ENCODE data around the gene FRG2.

DNA sequence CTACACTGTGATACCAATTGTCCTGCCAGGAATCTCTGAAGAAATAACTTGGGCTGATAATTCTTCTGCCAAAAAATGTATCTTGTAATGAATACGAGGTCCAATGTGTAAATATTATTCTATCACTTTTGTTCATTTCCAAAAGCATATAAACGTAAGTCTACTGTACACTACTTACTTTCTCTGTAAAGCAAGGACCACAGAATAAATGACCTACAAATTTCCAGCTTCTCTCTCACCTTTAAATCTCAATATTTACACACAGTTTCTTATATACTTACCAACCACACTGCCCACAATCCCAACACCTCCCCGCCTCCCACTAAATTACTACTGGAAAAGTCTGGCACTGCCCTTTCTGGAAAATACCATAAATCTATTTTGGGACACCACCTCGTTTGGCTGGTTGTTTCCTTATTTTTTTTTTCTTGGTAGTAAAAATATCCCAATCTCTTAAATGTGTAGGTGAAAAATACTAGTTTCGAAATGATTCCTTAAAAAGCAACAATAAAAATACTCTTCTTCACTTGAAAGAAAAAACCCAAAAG, 19.6 kb downstream of the FAT1 start:
- PRO-cap, result no peak
- RAMPAGE, long total RNA, result no peak

- PRO-cap, result no peak
- RAMPAGE, long total RNA, result no peak
These were observed 3.4 kb downstream of the FAT1 start for GRCh38 chr4:186720051-186720891.

GRCh38 chr4:186728643-186729263, 5.1 kb upstream of the FAT1 start:
- PRO-cap, result no peak
- RAMPAGE, long total RNA, result no peak

DNA sequence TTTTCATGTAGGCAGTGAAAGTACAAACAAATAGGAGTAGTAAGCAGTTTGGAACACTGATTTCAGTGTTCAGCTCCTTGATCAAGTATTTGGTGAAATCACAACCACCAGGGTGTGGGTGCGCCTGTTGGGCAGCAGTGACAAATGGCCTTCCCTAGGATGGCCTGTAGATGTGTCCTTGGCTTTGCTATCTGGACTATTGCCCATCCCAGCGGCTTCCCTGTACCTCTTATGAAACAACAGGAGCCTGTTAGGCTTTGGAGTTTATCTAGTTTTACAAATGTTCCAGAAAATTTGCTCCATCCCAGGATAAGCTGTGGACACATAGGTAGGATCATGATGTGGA, 216.8 kb upstream of the FAT1 start:
- PRO-cap, result no peak
- RAMPAGE, long total RNA, result no peak

DNA sequence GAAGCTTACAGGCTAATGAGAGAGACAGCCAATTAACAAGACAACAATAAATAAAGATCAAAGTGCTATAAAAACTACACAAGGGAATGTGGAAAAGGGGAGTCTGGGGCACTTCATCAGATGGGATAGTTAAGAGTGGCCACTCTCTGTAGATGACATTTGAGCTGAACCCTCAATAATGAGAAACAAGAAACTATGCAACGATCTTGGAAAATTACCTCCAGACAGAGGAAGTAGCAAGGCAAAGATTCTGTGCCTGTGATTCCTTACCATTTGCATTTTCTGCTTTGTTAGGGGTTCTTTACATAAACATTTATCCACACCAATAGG, 531.9 kb upstream of the FAT1 start:
- PRO-cap, result no peak
- RAMPAGE, long total RNA, result no peak

DNA sequence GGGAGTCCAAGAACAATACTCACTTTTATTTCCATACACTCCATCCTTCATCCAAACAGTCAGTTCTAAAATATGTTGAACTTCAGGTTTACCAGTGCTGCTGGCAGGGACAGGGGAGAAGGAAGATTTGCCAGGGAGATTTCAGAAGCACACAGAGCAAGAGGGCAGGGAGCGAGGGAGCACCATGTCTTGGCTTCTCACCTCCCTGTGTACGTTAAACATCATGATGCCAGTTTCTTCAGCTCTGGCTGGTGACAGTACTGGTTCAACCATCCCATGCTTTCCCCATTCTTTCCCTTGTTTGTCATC, 631.1 kb upstream of the FAT1 start:
- PRO-cap, result no peak
- RAMPAGE, long total RNA, result no peak

GRCh38 chr4:188179521-188179982, 40.3 kb downstream of the TRIML1 start:
- PRO-cap, result no peak
- RAMPAGE, long total RNA, result no peak

DNA sequence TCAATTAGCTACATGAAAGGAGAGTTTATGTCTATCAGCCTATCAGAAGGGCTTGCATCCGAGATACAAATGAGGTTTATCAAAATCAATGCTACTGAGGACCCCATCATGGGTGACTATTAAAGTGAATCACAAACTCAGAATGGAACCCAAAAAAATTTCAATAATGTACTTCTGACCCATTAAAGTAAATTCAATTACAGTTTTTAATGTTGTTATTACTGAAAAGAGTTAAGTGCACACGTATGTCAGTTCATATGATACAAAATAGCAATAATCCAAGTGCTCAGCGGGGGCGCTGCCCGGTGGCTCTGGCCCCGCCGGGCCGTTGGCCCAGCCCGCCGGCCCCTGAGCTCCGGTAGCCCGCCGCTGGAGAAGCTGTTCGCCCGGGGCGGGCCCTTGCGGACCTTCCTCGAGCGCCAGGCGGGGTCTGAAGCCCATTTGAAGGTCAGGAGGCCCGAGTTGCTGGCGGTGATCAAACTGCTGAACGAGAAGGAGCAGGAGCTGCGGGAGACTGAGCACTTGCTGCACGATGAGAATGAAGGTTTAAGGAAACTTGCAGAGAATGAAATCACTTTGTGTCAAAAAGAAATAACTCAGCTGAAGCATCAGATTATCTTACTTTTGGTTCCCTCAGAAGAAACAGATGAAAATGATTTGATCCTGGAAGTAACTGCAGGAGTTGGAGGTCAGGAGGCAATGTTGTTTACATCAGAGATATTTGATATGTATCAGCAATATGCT, 599.0 kb downstream of the TRIML1 start:
- PRO-cap, result no peak
- RAMPAGE, long total RNA, result no peak

GRCh38 chr4:189004516-189004756, 865.2 kb downstream of the TRIML1 start:
- PRO-cap, result no peak
- RAMPAGE, long total RNA, result no peak

DNA sequence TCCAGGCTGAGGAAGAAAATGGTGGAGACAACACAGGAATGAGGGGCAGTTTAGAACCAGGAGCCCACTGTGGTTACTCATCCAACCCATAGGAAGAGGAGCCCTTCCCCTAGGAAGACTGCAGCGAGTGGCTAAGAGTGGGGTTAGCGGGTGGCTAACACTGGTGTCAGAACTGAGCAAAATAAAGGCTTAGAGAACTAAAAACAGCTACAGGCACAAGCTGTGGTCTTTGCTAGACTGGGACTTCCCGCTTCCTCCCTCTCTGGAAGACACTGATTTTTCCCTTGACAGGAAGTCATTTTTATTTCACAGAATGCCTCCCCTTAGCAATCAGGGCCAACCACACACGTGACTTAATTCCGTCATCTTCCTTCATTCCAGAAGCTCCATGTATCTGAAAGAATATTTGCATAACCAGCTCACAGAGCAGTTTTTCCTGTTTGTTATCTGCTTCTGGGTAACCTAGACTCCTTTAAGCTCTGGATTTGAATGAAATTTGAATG, 327.6 kb upstream of the FRG1 start:
- PRO-cap, result no peak
- RAMPAGE, long total RNA, result no peak

GRCh38 chr4:189659337-189659776, 281.3 kb upstream of the FRG1 start:
- PRO-cap, result no peak
- RAMPAGE, long total RNA, result no peak

- PRO-cap, result no peak
- RAMPAGE, long total RNA, result no peak
These were observed 111.0 kb upstream of the FRG1 start for GRCh38 chr4:189829744-189830089.

DNA sequence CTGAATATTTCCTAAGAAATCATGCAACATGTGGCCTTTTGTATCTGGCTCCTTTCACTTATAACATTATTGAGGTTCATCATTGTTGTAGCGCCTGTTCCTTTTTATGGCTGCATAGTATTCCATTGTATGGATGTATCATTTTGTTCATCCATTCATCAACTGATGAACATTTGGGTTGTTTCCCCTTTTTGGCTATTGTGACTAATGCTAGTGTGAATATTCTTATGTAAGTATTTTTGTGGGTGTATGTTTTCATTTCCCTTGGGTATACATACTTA, 1.7 kb downstream of the FRG1 start:
- PRO-cap, result no peak
- RAMPAGE, long total RNA, result no peak

DNA sequence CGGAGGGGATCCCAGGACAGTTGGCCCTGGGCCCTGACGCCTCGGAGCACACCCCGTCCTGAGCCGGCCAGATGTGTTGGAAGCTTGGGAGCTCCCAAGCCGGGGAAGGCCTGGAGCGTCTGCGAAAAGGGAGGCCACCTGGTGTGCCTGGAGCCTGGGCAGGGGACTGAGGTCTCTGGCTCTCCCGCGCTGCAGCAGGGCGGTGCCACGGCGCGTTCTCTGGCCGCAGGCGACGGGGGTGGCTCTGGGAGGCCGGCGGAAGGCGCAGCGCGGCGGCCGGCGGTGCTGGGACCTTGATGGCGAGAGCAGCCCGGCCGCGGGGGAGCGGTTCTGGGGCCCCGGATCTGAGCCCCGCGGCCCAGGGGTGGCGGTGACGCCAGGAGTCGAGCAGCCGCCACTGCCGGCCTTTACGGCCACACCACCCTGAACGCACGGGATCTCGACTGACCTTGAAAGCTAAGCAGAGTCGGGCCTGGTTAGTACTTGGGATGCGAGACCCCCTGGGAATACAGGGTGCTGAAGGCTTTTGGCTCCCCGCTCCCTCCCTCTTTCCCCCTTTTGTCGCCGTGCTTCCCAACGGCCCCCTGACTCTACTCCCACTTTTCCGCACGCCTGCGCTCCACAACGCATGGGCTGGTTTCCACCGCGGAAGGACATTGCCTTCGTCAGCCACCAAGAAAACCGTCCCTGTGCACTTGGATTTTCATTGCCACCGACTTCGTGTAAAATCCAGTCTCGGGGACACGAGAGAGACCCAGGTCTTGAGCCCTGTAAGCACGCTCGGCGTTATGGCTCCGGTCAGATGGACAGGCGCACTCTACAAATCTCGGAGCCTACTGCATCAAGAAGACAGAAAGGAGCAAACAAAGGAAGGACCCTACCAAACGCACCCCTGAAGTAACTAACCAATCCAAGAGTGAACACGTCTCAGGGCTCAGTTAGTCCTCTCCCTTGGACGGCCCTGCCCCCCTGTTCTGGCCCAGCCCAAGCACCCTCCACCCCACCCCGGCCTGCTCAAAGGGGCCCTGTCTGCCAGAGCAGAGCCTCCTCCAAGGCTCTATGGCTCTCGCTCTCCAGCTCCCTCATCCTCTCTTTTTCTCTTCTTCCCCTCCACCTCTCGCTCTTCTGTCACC, 9.4 kb downstream of the FRG2 start:
- PRO-cap, result no peak
- RAMPAGE, long total RNA, result no peak

DNA sequence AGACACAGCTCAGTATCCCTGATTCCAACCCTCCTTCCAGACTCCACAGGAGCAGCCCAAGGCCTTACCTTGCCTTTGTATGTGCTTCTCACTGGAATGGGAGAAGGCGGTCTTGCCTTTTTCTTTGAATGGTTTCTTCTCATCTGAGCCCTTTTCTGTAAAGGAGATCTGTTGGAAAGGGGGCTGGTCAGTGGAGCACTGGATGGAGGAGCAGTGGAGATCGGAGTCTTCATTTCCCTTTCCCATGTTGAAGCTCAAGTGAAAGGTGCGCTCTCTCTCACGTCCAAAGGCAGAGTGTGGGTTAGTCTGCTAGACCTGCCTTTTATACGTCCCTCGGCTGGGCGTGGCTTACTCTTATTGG, at the start of gene FRG2:
Gene FRG2, minus strand, starts transcription at position 298 of the 361 bp plus-strand sequence.
- PRO-cap, result no peak
- RAMPAGE, long total RNA, result no peak

Data from vagina (tissue), 1 donor.